Mucosa of descending colon (tissue), 1 donor: ENCODE data around the gene ZNF334.

DNA sequence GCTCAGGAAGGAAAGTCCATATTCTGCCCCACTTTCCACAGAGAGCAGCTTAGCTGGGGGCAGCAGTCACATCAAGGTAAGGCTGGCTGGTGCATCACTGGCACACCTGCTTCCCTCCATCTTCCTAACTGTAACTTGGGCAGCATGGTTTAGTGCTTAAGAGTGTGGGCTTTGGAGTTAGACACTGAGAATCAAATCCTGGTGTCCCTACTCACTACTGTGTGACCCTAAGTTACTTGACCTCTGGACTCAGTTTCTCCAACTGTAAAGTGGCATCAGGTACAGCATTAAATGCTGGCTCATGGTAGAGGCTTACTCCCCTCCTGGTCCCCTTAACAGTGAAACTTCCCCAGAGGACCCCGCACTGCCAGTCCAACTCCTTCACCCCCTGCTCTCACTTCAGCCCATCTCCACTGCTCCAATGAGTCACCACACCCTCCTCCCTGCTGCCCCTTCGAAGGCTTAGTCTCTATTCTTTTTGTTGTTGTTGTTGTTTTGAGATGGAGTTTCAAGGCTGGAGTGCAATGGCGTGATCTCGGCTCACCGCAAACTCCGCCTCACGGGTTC lies 1.8 kb downstream of the SLC35C2 start:
- PRO-cap = no peak

GRCh38 chr20:46512804-46513859 lies at the start of gene ZNF334:
Gene ZNF334 (minus strand): TSS chr20:46513559.
- PRO-cap = bidirectional peak, plus-strand start at chr20:46513628, minus-strand start at chr20:46513555

DNA sequence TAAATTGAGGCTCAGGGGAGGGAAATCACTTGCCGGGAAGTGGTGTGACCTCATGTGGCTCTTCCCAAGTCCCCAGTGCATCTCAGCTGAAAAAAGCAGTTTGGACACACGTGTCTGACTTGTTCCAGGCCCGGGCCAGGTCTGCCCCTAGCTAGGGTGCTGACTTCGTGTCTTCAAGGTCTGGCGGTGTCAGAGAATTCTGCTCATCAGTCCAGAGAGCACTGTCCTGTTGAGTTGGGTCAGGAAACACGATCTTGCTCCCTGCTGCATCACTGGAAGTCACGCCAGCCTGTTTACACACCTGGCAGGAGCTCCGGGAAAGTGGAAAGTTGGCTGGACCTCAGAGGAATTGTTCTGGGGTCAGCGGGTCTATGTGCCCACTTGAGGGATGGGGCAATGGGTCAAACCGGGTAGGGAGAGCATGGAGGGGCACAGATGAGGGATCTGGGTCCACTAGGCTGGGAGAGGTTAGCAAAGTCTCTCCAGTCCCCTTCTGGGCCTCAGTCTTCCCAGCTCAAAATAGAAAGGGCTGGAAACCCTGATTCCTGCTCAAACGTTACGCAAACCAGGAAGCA lies 10.5 kb downstream of the SLC13A3 start:
- PRO-cap = no peak

DNA sequence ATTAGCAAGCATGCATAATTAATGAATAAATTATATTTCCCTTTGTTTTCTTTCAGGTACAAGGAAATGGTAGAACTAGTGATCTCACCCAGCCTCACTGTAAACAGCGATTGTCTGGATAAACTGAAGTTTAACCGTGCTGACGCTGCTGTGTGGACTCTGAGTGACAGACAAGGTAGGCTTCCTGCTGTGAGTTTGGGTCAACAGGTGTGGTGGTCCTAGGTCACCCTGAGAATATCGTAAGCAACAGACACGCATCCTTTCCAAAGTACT lies 95.2 kb downstream of the EYA2 start:
- PRO-cap = no peak

DNA sequence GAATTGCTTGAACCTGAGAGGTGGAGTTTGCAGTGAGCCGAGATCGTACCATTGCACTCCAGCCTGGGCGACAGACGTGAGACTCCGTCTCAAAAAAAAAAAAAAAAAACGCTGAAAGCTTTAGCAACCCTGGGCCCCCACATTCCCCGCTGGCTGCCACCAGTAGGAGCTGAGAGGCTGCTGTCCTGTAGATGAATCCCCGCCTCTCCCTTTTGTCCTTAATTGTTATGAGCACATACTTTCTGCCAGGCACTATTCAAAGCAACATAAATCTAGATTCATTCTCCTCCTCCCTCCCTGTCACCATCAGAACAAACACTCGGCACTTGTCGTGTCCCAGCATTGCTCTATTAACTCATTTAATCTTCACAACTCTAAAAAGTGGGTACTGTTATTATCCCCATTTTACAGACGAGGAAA lies 97.2 kb downstream of the EYA2 start:
- PRO-cap = no peak

- PRO-cap = no peak
Measured at GRCh38 chr20:47235896-47236692, 120.4 kb downstream of the ZMYND8 start.

GRCh38 chr20:47243897-47244811 lies 112.3 kb downstream of the ZMYND8 start:
- PRO-cap = no peak

- PRO-cap = no peak
Measured at GRCh38 chr20:47280688-47281842, 75.4 kb downstream of the ZMYND8 start.

DNA sequence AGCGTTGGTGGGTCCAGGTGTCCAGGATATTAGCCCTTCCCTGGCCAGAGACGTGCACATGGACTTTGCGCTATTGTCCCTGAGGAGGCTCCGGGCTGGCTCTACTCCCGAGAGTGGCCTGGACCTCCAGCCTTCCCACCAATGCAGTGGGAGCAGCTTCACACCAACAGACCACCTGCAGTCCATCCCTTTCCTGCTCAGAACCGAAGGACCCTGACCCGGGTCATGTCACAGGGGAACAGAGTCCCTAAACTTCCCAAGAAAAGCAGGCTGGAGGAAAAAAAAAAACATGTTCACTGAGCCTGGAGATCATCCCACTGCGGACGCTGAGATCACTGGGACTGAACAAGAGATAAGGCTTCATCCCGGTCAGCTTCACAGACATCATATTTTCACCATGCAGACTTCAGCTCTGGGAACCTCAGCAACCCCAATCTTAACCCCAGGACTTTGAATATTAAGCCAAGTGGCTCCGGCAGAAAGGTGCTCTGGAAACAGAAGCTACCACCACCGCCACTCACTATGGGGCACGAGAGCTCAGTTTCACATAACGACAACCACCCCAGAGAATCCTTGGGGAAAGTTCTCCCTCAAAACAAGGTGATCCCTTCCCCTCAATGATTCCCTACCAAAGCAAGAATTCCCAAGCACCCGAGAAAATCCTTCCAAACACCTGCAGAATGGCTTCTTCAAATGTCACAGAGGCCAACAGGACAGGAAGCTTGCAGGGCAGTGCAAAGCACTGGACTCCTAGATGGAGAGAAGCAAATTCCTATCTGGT lies 18.2 kb downstream of the ZMYND8 start:
- PRO-cap = no peak

DNA sequence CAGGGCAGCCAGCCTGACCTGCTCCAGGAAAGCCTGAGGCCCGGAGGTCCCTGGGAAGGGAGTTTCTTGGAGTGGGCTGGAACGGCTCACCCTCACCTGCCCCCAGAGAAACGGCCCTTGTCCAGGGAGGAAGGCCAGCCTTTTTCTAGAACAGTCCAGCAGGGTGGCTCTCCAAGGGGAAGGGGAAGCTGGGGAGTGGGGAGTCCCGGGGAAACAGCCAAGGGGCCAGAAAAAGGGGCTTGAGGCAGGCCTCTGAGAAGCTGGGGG lies 440 bp upstream of the ZMYND8 start:
- PRO-cap = no peak

DNA sequence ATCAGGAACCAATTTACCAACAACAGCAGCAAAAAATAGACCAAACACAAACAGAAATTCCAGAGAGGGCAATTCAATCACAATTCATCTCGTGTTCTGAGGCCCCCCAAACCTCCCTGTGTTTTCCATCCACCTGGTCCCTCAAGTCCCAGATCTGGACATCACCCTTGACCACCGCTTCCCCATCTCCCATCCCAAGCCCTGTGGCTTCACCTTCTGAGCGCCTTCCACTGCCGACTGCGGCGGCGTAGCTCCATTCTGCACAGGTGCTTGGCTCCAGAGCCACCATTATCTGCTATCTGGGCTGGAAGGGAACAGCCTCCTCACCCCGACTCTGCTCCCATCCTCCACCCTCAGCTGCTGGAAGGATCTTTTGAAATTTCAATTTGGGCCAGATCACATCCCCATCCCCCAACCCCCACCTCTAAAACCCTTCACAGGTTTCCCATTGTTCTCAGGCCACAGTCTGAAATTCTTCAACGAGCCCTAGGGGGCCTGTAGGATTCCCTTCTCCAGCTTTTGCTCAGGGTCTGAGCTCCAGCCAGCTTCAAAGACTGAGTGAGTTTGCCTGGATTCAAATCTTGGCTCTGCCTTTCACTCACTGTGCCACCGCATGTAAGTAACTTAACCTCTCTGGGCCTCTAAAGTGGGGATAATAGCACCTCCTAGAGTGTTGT lies 12.5 kb upstream of the ZMYND8 start:
- PRO-cap = no peak

DNA sequence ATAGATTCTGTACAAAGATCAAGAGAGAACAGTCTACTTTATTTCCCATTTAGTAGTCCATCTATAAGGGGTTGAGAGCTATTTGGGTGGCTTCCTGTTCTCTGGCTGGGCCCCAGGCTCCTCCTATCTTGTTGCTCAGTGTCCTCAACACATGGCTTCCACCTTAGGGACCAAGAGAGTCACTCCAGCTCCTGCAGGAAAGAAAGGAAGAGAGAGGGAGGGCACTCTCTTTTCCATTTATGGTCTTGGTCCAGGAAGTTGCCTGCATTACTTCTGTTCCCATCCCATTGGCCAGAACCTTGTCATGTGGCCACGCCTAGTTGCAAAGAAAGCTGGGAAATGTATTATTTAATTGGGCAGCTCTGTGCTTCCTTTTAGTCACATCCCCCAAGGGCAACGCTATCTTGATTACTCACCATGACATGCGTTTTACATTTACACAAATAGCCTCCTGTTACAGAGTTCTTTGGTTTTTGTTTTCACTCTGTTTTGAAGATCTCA lies 35.5 kb upstream of the ZMYND8 start:
- PRO-cap = no peak

DNA sequence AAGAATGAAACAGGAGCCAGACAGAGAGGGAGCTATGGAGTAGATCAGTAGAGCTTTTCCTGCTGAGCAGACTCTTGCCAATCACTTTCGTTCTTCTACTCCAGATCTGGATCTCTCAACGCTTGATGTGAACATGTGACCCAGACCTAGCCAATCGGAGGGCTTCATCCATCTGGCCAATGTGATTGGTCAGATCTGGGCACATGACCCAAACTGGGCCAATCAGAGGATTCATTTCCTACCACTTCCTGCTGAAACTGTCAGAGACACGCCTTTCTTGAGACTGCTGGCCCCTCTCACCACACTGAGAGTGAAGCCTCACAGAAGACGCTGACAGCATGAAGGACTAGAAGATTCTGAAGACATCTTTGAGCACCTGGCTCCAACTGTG lies 44.2 kb upstream of the ZMYND8 start:
- PRO-cap = no peak

GRCh38 chr20:47686392-47687106 lies 98.7 kb downstream of the SULF2 start:
- PRO-cap = no peak

- PRO-cap = bidirectional peak, plus-strand start at chr20:47774221, minus-strand start at chr20:47774191; bidirectional peak, plus-strand start at chr20:47774283, minus-strand start at chr20:47774321; unidirectional peak, minus-strand start at chr20:47774587
Measured at GRCh38 chr20:47773943-47774842, 11.1 kb downstream of the SULF2 start.

- PRO-cap = no peak
Measured at GRCh38 chr20:48642463-48642848, 185.3 kb downstream of the PREX1 start.

GRCh38 chr20:48690686-48691366 lies 137.0 kb downstream of the PREX1 start:
- PRO-cap = bidirectional peak, plus-strand start at chr20:48691200, minus-strand start at chr20:48691002

DNA sequence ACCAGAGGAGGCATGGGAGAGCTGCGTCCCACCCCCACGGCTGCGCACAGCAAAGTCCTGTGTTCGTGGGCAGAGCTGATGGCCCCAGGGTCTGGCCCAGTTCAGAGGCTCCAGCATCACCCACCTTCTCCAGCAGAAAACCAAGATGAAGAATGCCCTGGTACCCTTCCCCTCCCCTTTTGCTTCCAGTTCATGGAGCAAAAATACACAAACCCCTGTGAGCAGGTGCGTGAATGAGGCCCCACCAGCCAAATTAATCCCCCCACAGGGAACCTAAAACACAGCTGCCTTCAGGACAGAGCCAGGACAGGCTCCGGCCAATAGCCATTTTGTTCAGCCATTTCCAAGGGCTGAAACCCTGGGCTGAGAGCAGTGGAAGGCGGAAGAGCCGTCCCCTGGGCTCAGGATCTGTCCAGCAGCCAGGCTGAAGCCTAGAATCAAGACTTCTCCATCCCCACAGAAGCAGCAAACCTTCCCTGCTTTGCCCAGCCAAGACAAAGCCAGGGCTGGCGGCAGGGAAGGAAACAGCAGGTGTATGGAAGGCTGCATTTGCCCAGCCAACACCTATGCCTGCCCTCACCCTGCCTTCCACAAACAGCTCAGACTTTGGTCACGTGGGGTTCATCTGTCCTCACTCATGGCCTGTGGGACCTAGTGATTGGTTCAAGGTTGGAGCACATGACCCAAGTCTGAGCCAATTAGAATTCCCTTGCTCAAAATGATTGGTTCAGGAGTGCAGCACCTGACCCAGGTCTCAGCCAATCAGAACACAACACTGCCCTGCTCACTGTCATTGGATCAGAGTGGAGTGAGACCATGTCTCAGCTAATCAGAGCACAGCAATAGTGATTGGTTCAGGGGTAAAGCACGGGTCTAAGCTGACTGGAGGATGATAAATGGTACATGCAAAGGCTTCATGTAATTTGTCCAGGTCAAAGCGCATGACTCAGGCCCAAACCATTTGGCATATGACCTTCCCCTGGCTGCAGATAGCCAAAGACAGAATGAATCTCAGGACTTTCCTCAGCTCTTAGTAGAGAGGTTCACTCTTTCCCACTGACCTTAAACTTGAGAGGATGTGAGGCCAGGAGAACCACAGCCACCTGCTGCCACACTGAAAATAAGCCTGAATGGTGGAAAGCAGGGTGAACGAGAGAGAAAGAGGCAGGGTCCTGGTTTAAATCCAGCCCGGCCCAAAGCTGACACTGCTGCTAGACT lies 102.4 kb downstream of the PREX1 start:
- PRO-cap = no peak

- PRO-cap = bidirectional peak, plus-strand start at chr20:48818817, minus-strand start at chr20:48818578
Measured at GRCh38 chr20:48818303-48819050, 9.3 kb downstream of the PREX1 start.

DNA sequence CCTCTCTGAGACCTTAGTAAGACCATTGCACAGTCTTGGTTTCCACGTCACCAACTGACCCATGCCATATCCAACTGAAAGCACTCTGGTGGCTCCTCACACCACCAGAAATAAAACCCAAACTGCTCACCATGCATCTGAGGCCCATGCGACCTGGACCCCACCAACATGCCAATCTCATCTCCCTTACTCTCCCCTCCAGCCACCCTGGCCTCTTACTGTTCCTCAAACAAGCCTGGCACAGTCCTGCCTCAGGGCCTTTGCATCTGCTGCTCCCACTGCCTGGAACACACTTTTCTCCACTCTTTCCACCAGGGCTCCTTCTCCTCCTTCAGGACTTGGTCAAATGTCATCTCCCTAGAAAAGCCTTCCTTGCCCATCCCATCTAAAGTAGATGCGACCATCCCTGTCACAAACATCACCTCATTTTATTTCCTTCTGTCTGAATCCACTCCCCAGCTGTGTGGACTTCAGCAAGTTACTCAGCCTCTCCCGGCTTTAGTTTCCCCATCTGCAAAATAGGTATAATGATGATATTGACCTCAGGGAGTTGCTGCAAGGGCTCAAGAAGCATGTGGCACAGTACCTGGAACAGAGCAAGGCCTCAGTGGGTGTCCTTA lies 8.6 kb downstream of the PREX1 start:
- PRO-cap = no peak